Breast (tissue), 4 donors: ENCODE results near the gene ACTL6A.

DNA sequence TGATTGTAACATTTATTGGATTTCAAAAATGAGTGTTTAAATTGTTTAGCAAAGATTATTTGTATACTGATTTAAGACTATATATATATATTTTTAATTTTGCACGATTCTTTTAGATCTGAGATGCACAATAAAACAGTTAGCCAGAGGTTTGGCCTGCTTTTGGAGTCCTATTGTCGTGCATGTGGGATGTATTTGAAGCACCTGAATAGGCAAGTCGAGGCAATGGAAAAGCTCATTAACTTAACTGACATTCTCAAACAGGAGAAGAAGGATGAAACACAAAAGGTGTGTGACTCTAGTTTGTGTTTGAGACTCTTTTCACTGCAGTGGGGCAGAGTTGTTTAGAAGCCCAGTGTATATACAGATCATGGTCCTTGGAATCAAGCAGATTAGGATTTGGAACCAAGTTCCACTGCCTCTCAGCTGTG is 30.0 kb downstream of the KCNMB3 start:
- PRO-cap, 3 experiments, result no peak in any of the 3 experiments
- RRBS, result no CpG with 5 or more reads among the region's 3 CpGs

GRCh38 chr3:179483299-179483523 is 31.9 kb upstream of the GNB4 start:
- PRO-cap, 3 experiments, result no peak in any of the 3 experiments

GRCh38 chr3:179562487-179563408 is at the start of gene ACTL6A:
TSS of gene ACTL6A (plus strand) at chr3:179562926.
- PRO-cap, 3 experiments, result peak in 3 of 3 experiments; most common plus-strand start chr3:179562926 (in 2); most common minus-strand start chr3:179562661 (in 2)
- RRBS, result 2% methylated on average over 40 of the region's 71 CpGs

DNA sequence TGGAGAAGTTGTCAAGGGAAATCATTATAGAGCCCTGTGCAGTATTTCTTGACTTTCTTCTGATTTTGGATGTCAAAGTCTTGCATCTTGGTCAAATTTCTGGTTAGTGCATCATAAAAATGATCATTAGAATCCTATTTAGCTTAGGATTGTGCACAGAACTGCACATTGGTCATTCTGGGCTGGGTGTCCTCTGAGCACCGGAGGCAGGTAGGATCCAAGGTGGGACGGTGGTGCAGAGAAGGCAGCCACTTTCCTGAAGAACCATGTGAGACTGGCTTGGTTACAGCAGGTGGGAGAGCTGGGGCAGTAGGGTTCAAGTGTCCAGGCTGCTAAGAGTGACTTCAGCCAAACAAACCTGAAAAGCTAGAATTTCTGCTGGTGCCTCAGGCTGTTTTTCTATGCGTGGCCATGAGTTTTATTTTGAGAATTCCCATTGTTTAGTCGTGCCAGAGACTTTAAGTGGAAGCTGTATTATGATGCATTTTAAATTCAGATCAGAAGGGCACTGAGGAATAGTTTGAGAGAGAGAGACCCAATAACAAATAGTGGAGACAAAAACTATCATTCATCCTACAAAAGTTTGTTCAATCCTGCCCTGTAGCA is 20.0 kb downstream of the USP13 start:
- PRO-cap, 3 experiments, result peak in 1 of 3 experiments; most common plus-strand start position 426 of the sequence (in 1); most common minus-strand start position 276 of the sequence (in 1)
- RRBS, result no CpG with 5 or more reads among the region's 4 CpGs

DNA sequence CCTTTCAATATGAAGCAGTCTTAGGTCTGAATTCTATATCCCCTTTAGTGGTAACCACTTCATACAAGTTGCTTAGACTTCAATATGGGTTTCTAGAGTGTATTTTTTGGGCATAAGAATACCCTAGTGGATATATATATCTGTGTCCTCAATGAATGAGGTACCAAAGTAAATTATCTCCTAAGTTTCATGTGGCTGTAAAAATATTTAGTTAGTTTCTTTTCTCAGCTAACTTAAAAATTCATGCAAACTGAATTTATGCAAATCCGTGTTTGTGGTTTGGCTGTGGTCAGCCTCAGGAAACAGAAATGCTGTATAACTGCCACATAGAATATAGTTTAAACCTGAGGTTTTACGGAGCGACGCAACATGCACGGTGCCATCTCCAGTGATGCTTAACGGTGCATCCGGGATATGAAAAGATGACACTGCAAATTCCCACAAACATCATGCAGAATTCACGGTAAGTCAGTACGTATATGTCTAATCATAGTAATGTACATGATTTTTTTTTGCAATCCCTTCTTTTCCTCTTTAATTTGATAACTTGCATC is 80.3 kb downstream of the PEX5L start:
- PRO-cap, 3 experiments, result no peak in any of the 3 experiments
- RRBS, result no CpG with 5 or more reads among the region's 9 CpGs

DNA sequence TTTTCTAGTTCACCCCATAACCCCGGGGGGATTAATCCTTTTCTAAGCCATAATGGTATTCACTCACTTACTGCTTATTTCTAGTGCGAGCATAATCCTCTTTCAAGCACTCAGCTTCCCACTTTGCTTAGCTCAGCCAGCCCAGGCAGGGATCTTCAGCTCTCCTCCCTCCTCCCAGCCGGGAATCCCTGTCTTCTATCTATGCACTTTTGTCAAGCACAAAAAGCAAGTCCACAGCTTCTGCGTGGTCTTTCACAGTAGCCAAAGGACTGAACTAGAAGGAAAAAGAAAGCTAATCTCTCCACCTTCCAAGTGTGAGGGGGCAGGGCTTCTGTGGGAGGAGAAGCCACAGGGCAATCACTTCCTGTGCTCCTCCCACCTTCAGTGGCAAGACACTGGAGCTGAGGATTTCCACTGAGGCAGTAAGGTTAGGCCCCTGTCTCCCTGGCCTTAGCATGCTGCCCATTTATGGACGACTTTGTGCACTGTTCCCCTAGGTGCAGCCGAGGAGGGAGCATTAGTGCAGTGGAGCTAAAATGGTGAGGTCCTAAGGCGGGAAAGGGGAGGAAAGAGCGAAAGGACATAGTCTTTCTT is 62.7 kb downstream of the PEX5L start:
- PRO-cap, 3 experiments, result no peak in any of the 3 experiments
- RRBS, result no CpG with 5 or more reads among the region's 8 CpGs

DNA sequence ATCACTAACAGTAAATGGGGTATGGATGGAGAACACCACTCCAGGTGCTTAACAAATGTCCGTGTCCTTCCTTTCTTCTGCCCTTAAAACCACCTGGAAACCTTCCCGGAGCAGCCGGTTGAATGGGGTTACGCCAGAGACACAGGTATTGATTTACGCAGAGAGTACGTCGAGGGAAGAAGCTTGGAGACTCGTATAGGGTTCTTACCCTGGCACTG is 415 bp upstream of the TTC14 start:
- PRO-cap, 3 experiments, result no peak in any of the 3 experiments
- RRBS, result no CpG with 5 or more reads among the region's 8 CpGs

DNA sequence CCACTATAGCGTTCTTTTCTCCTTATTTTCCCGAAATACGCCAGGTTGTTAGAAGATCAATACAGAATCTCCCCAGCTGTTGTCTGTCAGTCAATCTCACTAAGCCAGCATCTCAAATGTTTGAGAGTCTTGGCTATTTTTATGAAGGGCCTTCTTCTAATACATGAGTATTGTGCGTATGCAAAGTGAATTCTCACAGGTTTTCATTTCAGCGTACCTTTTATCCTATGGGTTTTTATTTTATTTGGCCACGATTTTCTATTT is 1.1 kb downstream of the FXR1 start:
- PRO-cap, 3 experiments, result no peak in any of the 3 experiments
- RRBS, result no CpG with 5 or more reads among the region's 6 CpGs

DNA sequence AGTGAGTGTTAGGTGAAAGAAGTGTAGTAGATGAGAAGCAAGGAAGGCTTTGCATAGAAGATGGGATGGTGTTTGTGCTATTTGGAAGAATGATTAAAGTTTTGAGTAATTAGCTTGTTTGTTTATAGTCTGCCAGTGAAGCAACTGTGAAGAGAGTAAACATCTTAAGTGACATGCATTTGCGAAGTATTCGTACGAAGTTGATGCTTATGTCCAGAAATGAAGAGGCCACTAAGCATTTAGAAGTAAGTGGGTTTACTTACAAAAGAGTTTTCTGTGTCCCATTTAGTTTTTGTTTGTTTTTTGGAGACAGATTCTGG is 36.6 kb downstream of the FXR1 start:
- PRO-cap, 3 experiments, result no peak in any of the 3 experiments
- RRBS, result no CpG with 5 or more reads among the region's 3 CpGs

- PRO-cap, 3 experiments, result peak in 1 of 3 experiments; most common plus-strand start chr3:181111081 (in 1)
- RRBS, result no CpG with 5 or more reads among the region's 3 CpGs
Observed at GRCh38 chr3:181110959-181111348, 121.4 kb upstream of the DNAJC19 start.

- PRO-cap, 3 experiments, result peak in 2 of 3 experiments; most common plus-strand start chr3:181695497 (in 2)
- RRBS, result 3% methylated on average over 24 of the region's 72 CpGs
Observed at GRCh38 chr3:181694784-181695868, 16.6 kb upstream of the SOX2 start.

DNA sequence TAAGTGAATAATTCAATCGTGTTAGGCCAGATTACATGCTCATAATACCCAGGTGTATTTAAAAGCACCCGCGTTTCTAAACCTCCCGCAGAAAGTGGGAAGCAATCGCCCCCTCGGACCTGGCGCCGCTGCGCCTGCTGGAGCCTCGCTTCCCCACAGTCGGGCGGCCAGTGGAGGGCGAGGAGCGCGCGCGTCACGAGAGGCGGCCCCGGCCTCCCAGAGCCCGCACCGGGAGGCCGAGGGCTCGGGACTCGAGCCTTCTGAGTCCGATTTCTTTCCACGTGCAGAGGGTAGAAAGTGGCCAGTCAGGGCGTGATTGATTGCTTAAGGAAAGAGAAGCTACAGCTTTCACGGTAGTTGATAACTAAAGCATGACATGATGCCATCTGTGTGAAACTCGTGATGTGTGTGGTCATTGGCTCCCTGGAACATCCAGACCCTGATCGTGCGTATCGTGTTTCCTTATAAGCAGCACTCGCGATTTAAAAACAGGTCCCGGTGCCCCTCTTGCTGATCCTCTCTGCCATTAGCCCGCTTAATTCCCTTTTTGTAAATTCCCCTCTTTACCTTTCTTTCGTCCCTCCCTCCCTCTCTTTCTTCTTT is 15.7 kb upstream of the SOX2 start:
- PRO-cap, 3 experiments, result peak in 1 of 3 experiments; most common minus-strand start position 136 of the sequence (in 1)
- RRBS, result no CpG with 5 or more reads among the region's 38 CpGs

GRCh38 chr3:181719974-181720930 is 8.5 kb downstream of the SOX2 start:
- PRO-cap, 3 experiments, result no peak in any of the 3 experiments
- RRBS, result no CpG with 5 or more reads among the region's 34 CpGs

GRCh38 chr3:182865131-182865901 is 72.0 kb downstream of the ATP11B start:
- PRO-cap, 3 experiments, result no peak in any of the 3 experiments
- RRBS, result no CpG with 5 or more reads among the region's 7 CpGs

DNA sequence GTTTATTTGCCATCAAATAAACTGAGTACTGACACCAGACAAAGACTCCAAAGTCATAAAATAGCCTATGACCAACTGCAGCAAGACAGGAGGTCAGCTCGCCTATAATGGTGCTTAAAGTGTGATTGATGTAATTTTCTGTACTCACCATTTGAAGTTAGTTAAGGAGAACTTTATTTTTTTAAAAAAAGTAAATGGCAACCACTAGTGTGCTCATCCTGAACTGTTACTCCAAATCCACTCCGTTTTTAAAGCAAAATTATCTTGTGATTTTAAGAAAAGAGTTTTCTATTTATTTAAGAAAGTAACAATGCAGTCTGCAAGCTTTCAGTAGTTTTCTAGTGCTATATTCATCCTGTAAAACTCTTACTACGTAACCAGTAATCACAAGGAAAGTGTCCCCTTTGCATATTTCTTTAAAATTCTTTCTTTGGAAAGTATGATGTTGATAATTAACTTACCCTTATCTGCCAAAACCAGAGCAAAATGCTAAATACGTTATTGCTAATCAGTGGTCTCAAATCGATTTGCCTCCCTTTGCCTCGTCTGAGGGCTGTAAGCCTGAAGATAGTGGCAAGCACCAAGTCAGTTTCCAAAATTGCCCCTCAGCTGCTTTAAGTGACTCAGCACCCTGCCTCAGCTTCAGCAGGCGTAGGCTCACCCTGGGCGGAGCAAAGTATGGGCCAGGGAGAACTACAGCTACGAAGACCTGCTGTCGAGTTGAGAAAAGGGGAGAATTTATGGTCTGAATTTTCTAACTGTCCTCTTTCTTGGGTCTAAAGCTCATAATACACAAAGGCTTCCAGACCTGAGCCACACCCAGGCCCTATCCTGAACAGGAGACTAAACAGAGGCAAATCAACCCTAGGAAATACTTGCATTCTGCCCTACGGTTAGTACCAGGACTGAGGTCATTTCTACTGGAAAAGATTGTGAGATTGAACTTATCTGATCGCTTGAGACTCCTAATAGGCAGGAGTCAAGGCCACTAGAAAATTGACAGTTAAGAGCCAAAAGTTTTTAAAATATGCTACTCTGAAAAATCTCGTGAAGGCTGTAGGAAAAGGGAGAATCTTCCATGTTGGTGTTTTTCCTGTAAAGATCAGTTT is 59.9 kb downstream of the DCUN1D1 start:
- PRO-cap, 3 experiments, result no peak in any of the 3 experiments
- RRBS, result no CpG with 5 or more reads among the region's 13 CpGs

DNA sequence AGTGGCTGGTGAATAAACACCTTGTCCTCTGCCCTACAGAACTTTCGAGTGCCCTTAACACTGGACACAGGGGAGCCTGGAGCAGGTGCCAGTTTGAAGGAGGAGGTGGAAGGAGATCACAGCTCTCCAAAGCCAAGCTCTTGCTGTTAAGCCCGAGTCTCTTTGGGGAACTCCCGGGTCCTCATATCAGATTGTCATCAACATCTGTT is 31.3 kb downstream of the LAMP3 start:
- PRO-cap, 3 experiments, result no peak in any of the 3 experiments
- RRBS, result no CpG with 5 or more reads among the region's 3 CpGs

DNA sequence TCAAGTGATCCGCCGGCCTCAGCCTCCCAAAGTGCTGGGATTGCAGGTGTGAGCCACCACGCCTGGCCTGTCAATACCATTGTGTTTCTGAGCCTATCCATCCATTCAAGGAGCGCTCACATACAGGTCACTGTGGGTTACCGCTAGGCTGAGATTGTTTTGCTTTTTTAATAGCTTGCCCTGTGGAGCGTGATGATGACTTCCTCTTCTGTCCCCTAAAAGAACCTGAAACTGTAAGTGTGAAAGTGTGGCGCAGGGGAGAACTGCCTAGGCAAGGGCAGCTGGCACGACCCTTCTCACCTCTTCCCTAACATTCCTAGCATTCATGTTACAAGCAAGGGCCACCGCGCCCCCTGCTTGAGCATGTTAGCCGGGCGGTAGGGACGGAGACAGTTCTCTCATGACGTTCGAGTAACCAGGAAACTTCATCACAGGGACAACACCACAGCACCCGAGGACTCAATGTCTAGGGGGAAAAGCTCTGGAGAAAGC is 867 bp downstream of the LAMP3 start:
- PRO-cap, 3 experiments, result no peak in any of the 3 experiments
- RRBS, result no CpG with 5 or more reads among the region's 16 CpGs

DNA sequence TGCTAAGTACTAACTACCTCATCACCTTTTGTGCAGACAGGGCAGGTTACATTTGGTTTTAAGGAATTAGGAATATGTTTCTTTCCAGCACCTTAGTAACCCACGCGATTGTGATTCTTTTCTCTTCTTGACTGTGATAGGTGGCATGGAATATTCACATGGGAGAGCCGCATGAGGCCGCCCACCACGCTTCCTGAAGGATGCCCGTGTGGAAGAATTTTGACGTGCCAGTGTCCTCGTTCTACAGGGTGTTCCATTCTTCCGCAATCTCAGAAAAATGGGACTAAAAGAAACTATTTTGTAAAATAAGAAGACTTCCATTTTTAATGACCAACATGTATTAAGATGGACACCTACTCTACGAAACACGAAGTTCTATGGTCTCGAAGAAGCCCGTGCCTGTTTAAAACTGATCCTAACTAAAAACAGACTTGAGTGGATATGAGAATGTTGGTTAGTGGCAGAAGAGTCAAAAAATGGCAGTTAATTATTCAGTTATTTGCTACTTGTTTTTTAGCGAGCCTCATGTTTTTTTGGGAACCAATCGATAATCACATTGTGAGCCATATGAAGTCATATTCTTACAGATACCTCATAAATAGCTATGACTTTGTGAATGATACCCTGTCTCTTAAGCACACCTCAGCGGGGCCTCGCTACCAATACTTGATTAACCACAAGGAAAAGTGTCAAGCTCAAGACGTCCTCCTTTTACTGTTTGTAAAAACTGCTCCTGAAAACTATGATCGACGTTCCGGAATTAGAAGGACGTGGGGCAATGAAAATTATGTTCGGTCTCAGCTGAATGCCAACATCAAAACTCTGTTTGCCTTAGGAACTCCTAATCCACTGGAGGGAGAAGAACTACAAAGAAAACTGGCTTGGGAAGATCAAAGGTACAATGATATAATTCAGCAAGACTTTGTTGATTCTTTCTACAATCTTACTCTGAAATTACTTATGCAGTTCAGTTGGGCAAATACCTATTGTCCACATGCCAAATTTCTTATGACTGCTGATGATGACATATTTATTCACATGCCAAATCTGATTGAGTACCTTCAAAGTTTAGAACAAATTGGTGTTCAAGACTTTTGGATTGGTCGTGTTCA is 16.7 kb downstream of the B3GNT5 start:
- PRO-cap, 3 experiments, result no peak in any of the 3 experiments
- RRBS, result no CpG with 5 or more reads among the region's 24 CpGs

DNA sequence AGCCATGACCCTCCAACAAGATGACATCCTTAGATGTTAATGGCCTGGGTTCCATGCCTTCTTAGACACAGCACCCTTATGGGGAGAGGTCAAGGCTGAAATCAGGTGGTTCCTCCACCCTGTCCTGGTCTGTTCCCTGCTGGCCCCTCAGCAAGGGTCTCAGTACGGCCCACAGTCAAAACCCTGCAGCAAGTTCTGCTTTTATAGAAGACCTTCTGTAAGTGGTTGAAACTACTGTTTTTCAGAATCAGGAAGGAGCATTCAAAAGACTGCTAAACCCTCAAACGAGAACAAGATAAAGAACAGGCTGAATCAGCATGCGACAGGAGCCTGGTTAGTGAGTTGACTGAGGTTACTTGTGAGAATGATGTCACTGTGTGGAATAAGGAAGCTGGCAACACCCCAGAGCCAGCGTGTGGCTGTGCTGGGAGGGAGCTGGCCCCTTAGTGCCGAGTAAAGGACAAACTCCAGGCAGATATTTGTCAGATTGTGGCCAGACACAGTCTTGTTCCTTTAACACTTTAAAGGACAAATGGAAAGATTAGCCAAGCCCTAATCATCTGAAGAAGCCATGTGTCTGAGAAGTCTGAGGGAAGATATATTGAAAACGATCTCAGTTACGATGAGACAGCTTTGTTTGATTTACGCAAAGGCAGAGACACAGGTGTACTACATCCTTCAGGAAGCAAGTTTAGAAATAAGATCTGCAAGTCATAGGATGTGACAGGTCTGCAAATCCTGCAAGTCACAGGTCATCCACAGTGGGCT is 53.9 kb downstream of the B3GNT5 start:
- PRO-cap, 3 experiments, result peak in 2 of 3 experiments; most common plus-strand start position 405 of the sequence (in 1); most common minus-strand start position 131 of the sequence (in 1)
- RRBS, result no CpG with 5 or more reads among the region's 8 CpGs

DNA sequence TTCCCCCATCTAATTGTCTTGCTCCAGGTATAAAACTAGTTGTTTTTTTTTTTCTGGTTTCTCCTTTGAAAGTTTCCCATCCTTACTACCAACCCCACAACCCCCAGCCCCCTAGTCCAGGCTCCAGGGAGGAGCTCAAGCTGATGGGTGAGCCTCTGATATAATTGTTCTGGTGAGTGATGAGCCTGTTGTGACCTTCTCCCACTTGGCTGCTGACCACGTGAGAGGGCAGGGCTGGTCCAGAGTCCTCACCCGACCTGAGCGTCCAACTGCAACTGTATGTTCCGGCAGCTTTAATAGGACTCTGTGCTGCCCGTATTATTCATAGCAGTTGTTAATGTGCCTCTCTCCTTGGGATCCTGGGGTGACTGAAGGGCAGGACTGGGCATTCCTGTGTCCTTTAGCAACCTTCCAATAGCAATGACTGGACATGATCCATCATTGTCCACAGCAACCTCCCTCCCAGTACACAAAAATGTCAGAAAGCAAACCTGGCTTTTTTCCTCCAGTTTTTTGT is 56.2 kb downstream of the B3GNT5 start:
- PRO-cap, 3 experiments, result no peak in any of the 3 experiments
- RRBS, result no CpG with 5 or more reads among the region's 5 CpGs